Gastroesophageal sphincter (tissue), 4 donors: ENCODE measurements around the gene BEST1.

DNA sequence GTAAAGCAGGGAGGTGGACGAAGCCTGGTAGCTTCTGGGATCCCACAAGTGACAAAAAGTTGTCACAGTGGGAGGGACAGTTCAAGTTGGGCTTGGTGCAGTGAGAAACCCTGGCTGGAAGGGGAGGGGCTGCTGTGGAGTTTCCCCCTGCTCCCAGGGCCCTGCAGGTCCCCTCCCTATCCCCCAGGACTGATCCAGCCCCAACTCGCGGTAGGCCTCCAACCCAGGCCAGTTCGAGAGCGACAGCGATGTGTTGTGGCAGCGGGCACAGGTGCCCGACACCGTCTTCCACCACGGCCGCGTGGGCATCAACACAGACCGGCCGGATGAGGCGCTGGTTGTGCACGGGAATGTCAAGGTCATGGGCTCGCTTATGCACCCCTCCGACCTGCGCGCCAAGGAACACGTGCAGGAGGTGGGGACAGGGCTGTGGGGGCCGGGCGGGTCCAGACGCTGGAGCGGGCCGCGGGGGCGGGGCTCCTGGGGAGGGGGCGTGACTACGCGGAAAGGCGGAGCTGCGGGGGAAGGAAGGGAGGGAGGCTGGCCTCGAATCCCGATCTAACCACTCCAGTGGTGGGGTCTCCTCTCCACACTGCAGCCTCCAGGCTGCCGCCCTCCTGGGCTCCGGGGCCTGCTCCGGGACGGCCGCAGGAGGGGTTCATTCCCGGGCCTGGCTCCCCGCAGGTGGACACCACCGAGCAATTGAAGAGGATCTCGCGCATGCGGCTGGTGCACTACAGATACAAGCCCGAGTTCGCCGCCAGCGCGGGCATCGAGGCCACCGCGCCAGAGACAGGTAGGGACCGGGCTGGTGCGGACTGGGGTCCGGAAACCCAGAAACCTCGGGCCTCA, 15.1 kb downstream of the TMEM258 start:
- PRO-cap, result no peak
- RAMPAGE, long total RNA, 4 experiments, result no peak in any of the 4 experiments

DNA sequence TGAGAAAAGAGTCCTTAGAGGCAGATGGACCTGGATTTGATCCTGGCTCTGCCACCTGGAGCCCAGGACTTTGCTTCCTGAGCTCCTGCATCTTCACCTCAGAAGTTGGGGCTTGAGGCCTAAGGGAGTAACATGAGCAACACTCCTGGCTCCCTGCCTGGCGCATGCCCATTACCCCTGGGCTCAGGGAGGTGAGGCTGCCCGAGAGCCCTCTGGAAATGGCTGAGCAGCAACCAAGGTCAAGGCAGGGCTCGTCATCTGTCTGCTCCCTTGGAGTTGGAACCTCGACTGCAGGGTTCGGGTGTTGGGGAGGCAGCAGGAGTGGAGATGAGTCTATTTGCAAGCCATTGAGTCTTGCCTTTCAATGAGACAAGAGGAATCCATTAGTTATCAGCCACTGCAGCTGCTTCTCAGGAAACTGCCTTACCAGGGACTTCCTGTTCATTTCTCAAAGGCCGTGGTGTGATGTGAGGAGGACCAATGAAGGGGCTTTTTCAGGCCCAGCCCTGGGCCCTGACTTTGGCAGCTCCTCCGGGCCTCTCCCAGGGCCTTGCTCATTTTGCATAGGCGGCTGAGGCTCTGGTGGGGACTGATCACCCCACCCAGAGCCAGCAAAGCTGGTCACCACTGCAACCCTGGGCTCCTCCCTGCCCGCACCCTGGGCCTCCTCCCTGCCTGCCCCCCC, 6.3 kb downstream of the FADS2 start:
- PRO-cap, result bidirectional peak, plus-strand start at position 557 of the sequence, minus-strand start at position 591 of the sequence
- RAMPAGE, long total RNA, 4 experiments, result no peak in any of the 4 experiments

- PRO-cap, result no peak
- RAMPAGE, long total RNA, 4 experiments, result no peak in any of the 4 experiments
Measured at GRCh38 chr11:61861469-61862278, 29.7 kb downstream of the FADS3 start.

- PRO-cap, result no peak
- RAMPAGE, long total RNA, 4 experiments, result no peak in any of the 4 experiments
Measured at GRCh38 chr11:61875622-61876230, 15.6 kb downstream of the FADS3 start.

GRCh38 chr11:61949136-61950533, at the start of gene BEST1:
BEST1 (plus strand) TSS chr11:61950351.
- PRO-cap, result bidirectional peak, plus-strand start at chr11:61949821, minus-strand start at chr11:61949655; bidirectional peak, plus-strand start at chr11:61950351, minus-strand start at chr11:61950248
- RAMPAGE, long total RNA, 4 experiments, result no peak in any of the 4 experiments

GRCh38 chr11:61968598-61969405, 1.4 kb upstream of the FTH1 start:
- PRO-cap, result no peak
- RAMPAGE, long total RNA, 4 experiments, result no peak in any of the 4 experiments

DNA sequence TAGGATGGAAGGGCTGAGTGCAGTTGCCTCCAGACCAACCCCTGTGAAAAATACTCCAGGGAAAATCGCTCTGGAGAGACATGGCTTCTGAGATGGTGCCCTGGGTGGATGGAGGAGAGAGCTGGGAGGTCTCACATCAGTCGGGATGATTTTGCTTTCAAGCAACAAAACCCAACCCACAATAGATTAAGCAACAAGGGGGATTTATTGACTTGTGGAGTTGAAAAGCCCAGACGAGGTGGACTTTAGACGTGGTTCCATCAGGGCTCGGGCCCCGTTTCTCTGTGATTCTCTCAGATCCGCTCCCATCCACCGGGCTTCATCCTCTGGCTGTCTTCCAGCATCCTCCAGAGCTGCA, 13.2 kb upstream of the FTH1 start:
- PRO-cap, result no peak
- RAMPAGE, long total RNA, 4 experiments, result no peak in any of the 4 experiments

- PRO-cap, result no peak
- RAMPAGE, long total RNA, 4 experiments, result no peak in any of the 4 experiments
Measured at GRCh38 chr11:62045533-62046014, 78.1 kb upstream of the FTH1 start.

DNA sequence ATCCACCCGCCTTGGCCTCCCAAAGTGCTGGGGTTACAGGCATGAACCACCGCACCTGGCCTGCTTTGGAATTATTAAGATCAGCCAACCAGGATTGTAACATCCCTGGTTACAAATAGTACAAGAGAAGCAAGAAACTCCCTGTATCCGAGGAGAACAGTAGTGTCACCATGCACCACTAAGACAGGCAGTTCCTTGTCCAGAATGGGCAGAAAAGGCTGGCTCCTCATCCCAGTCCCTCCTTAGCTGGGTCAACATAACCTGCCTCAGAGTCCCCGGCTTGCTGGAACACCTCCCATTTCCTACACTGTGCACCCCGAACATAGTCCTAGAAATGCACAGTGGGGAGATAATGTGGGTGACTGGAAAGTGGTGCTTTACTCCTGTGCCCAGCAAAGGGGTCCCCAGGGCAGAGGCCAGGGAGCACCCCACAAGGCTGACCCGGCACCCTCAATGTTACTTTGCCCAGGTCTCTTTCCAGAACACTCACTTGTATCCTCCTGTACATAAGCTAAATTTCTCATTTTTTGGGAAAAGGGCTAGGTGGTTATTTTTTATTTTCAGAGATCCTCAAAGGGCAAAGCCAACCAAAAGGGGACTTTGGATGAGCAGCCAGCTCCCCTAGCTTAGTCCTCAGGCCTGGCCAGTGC, 77.0 kb upstream of the INCENP start:
- PRO-cap, result no peak
- RAMPAGE, long total RNA, 4 experiments, result no peak in any of the 4 experiments

GRCh38 chr11:62433130-62433622, 14.3 kb downstream of the SCGB1A1 start:
- PRO-cap, result bidirectional peak, plus-strand start at chr11:62433483, minus-strand start at chr11:62433492
- RAMPAGE, long total RNA, 4 experiments, result no peak in any of the 4 experiments

DNA sequence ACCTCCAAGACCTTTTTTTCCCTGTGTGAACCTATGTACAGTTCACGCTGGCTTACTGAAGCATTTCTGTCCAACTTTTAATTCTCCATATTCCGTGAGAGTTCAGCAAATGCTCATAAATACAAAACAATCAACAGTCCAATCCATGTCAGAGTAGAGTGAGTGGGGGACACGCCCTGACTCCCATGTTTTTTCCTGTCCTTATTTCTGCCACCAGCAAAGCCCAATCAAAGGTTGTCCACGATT, 43.7 kb downstream of the AHNAK start:
- PRO-cap, result no peak
- RAMPAGE, long total RNA, 4 experiments, result no peak in any of the 4 experiments

- PRO-cap, result no peak
- RAMPAGE, long total RNA, 4 experiments, result no peak in any of the 4 experiments
Measured at GRCh38 chr11:62516754-62517502, 29.7 kb downstream of the AHNAK start.

DNA sequence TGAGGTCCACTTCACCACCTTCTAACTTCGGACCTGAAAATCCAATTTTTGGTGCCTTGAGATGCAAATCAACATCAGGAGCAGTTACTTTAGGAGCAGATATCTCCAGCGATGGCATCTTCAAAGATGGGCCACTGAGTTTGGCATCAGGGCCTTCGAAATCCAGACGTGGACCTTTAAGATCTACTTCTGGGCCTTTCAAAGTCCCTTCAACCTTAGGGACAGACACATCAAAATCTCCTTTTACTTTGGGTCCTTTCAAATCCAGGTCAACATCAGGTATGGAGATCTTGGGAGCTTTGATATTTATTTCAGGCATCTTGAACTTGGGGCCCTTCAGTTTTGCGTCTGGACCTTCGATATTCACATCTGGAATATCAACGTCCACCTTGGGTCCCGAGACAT, 27.0 kb downstream of the AHNAK start:
- PRO-cap, result no peak
- RAMPAGE, long total RNA, 4 experiments, result no peak in any of the 4 experiments

- PRO-cap, result no peak
- RAMPAGE, long total RNA, 4 experiments, result no peak in any of the 4 experiments
Measured at GRCh38 chr11:62523457-62524626, 22.8 kb downstream of the AHNAK start.

DNA sequence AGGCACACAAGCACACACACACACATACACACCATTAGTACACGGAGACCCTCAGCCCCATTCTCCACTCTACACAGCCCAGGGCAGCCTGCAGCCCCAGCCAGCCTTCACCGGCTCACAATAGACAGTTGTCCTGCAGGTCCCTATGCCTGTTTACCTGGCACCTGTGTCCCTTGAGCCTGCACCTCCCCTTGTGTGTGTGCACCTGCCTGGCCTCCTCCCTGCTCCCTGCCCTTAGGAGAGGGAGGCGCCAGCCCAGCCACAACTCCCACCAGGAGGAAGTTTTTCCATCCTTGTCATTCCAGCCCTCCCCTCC, 4.5 kb downstream of the AHNAK start:
- PRO-cap, result no peak
- RAMPAGE, long total RNA, 4 experiments, result no peak in any of the 4 experiments

- PRO-cap, result bidirectional peak, plus-strand start at chr11:62545271, minus-strand start at chr11:62545190
- RAMPAGE, long total RNA, 4 experiments, result no peak in any of the 4 experiments
Measured at GRCh38 chr11:62544306-62545489, 1.9 kb downstream of the AHNAK start.

DNA sequence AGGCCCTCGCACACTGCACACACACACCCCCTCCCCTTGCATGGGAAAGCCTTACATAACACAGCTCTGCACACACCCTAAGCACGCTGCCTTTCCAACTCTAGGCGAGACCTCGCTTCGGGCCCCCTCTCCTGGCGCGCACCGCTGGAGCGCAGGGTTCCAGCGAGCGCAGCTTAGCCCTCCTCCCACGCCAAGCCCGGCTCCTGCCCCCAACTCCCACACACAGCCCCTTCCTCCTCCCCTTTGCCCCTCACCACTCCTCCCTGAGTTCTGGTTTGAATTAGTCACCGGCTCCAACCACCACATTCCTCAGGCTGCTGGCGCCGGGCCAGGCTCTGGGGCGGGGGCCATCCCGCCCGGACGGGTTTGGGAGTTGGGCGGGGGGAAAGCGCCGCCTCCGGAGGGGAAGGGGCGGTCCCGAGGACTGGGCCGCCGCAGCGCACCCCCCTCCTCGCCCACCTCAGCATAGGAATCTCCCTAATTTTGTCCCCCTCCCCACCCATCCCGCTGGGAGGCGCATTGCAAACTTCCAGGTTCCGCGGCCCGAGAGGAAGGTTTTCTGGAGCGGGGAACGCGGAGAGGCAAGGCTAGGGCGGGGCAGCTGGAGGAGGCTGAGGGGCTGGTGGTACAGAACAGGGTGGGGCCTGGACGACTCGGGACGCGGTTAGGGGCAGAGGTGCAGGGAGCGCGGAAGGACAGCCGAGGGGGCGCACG, 959 bp downstream of the AHNAK start:
- PRO-cap, result bidirectional peak, plus-strand start at position 651 of the sequence, minus-strand start at position 194 of the sequence
- RAMPAGE, long total RNA, 4 experiments, result start-site peak on the plus strand in 4 of 4 experiments, centred at positions 473 to 664 of the sequence, 6 to 22 reads per replicate

GRCh38 chr11:62567205-62567854, 6.4 kb downstream of the EEF1G start:
- PRO-cap, result no peak
- RAMPAGE, long total RNA, 4 experiments, result no peak in any of the 4 experiments

- PRO-cap, result no peak
- RAMPAGE, long total RNA, 4 experiments, result no peak in any of the 4 experiments
Measured at GRCh38 chr11:62572247-62572960, 1.3 kb downstream of the EEF1G start.

GRCh38 chr11:62575472-62575958, 1.8 kb upstream of the EEF1G start:
- PRO-cap, result no peak
- RAMPAGE, long total RNA, 4 experiments, result no peak in any of the 4 experiments